ENCODE data around the genes TTC39B, SNAPC3, CNTLN and IFNE.

DNA sequence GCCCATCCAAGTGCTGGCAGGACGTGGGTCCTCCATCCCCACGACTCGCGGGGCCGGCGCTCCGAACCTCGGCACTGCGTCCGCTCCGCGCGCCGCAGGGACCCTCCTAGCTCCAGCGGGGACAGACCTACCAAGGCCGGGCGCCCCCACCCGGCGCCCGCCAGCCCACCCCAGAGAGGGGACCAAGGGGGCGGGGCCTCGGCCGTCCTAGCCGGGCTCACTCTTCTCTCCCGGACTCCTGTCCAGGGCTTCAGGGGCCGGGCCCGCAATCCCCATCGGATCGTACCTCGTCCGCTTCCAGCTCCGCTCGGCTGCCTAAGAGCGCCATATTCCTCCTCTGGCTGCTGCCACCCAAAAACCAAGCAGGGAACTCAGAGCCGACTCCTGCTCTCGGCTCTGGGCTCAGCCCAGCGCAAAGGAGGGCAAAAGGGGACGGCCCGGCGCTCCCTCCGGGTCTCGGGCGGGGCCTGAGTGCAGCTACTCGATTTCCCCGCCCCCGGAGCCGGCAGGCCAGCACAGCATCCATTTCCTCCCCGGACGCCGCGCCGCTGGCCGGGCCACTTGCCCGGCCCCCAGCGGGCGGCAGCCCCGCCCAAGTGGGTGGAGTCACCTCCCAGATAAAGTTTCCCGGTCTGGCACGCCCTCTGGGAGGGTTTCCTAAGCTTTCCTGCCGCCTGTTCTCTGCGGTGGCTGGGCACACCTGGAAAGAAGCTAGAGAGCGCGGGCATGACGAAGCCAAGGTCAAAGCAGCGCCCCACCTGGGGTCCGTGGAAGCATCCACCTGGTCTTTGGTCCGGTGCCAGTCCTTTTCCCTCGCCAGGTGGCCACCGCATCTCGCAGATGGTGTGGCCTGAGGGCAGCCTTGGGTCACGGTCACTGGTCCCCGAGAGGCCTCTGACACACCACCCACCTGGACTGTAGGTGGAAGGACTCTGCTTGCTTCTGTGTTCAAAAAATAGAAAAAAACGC lies at the start of gene TTC39B:
Gene TTC39B, minus strand, starts transcription at position 419 of the 969 bp plus-strand sequence.
- PRO-cap: no peak
- RAMPAGE, long total RNA, 4 experiments: start-site peak on the minus strand in 2 of 4 experiments, centred at positions 417 to 424 of the sequence, 44 to 62 reads per replicate

- PRO-cap: no peak
- RAMPAGE, long total RNA, 4 experiments: start-site peak on the plus strand in 2 of 4 experiments, at chr9:15422869-15422876 at its widest, 169 to 272 reads per replicate
Measured at GRCh38 chr9:15422093-15423357, at the start of gene SNAPC3. Gene SNAPC3 (plus strand): TSS chr9:15422876.

DNA sequence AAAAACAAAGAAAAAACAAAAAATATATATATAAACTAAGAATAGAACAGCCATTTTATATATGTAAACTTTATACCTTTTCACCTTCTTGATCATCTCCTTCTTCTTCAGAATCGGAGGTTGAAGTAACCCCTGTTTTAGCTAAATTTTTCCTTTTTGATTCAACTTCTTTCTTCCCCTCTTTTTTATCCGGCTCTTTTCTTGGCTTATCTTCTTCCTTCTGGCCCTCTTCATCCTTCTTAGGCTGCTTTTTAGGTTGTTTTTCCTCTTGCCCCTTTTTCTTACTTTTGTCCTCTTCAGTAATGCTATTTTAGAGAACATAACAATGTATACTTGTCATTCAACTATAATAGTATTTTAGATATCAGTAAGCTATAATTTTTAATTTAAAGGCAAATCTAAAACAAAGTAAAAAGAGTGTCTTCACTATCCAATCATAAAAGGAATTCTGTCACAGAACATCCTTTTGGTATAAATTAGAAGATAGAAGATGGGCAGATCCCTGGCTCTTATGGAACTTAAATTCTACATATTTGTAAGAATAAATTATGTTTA lies 36.8 kb downstream of the PSIP1 start:
- PRO-cap: no peak
- RAMPAGE, long total RNA, 4 experiments: no peak in any of the 4 experiments

DNA sequence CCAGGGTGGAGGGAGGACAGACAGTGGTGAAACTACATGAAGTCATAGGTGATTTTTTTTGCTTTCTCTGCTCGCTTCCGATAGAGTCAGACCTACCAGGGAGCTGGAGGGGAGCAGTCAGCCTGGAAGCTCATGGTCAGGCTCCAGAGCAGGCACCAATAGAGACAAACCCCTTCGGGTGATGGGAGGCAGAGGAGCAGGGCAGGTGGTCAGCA lies 538.1 kb downstream of the BNC2 start:
- PRO-cap: no peak
- RAMPAGE, long total RNA, 4 experiments: no peak in any of the 4 experiments

GRCh38 chr9:16543344-16544059 lies 327.0 kb downstream of the BNC2 start:
- PRO-cap: no peak
- RAMPAGE, long total RNA, 4 experiments: no peak in any of the 4 experiments

DNA sequence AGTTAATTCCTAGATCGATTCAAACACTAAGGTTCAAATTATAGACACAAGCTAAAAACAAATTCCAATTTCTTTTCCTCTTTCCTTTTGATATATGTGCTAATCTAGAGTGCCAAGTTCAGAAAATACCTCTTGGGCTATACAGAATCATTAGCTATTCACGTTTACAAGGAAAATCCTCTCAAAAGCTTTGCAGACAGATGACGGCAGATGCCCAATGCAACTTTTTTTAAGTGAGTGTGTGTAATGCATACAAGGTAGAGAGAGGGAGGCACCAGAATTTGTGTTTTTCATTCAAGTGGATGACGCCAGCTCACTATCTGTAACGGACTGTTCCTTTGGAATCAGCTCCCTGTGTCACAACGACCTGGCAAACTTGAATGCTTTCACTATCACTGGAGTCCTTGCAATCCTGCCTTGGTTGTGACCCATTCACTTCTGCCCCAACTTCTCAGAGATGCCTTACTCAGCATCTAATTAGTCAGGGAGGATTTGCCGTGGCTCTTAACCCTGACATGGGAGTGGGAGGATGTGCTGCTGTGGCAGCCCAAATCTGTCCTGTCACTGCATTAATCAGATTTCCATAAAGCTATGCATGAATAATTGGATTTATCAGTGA lies 148.5 kb downstream of the BNC2 start:
- PRO-cap: no peak
- RAMPAGE, long total RNA, 4 experiments: no peak in any of the 4 experiments

GRCh38 chr9:17017883-17019158 lies 116.5 kb upstream of the CNTLN start:
- PRO-cap: no peak
- RAMPAGE, long total RNA, 4 experiments: no peak in any of the 4 experiments

DNA sequence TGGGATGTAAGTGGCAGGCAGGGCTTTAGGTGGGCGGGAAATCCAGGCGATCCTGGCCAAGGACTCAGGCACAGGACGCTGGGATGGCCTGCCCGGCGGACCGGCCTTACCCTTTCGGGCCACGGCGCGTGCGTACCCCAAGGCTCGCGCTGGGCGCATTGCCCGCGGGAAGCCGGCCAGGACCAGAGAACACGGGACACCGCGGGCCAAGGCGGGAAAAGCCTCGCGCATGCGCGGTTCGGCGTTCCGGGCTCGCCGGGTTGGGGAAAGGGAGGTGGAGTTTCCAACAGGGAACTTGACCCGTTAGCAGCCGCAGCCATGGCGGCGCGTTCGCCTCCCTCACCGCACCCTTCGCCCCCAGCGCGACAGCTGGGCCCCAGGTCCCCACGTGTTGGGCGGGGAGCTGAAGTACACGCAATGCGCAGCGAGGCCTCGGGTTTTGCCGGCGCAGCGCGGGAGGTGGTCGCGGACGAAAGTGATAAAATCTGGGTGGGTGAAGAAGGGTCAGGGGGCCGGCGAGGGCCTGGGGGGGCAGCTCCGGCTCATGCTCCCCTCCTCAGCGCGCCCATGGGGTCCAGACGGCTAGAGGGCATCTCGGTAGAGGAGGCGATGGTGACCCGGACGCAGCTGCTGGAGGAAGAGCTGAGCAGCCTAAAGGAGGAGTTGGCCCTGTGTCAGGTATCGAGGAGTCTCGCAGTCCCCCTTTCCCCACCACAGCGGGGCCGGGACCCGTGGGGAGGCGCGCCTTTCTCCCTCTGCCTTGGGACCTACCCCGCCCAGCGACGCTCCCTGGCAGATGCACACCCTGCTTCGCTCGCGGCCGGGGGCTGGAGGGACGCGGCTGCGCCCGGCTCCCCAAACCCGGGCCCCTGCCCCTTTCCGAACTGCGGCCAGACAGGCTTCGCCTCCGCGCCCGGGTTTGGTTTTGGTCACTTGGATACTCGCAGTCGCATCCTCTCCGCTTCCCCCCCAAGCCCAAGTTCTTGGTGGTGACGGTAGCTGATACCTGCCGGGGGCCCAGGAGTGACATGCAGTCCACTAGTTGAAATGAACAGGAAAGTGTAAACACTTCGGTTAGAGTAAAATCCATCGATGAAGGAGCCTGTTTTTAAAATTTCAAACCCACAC lies at the start of gene CNTLN:
Gene CNTLN, plus strand, starts transcription at position 293 of the 1,128 bp plus-strand sequence.
- PRO-cap: no peak
- RAMPAGE, long total RNA, 4 experiments: start-site peak on the plus strand in 2 of 4 experiments, centred at positions 302 to 312 of the sequence, 37 to 47 reads per replicate

DNA sequence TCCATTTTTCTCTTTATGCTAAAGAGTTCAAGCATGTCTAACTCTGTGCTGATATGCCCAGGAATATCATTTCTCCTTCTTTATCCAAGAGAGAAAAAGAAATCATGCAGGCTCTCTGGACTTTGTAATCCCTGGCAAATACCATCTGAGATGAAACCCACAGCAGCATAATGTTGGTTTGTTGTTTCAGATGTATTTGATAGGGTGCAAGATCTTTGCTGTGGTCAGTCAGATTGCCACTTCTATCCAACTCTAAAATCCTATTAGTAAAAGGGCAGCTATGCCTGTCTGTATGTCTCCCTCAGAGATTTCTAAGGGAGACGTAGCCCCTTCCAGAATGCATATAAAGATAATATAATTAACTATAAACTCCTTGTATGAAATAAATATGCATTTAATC lies 80.2 kb upstream of the SH3GL2 start:
- PRO-cap: no peak
- RAMPAGE, long total RNA, 4 experiments: no peak in any of the 4 experiments

DNA sequence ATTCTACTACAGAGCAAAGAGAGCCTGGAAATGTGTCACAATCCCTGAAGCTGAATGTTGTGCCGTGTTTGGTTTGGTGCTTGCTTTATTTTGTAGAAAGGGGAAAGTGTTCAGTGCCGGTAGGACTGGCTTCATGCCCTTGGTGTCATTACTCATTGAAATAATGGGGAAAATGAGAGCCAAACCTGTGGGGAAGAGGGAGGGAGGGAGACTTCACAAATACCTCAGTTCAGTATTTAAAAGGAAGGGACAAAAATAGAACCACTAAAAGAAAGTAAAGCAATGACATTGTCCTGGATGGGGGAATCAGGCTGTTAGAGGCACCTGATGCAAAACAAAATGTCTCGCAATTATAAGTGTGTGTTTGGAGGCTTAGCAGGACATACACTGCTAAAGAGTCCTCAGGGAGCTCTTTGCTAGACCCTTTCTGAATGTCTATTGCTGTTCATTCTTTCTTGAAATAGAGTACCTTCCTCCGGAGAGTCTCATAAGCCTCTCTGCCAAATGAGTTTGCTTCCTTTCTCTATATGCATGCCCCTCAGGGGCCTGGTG lies 26.6 kb upstream of the ADAMTSL1 start:
- PRO-cap: no peak
- RAMPAGE, long total RNA, 4 experiments: no peak in any of the 4 experiments

DNA sequence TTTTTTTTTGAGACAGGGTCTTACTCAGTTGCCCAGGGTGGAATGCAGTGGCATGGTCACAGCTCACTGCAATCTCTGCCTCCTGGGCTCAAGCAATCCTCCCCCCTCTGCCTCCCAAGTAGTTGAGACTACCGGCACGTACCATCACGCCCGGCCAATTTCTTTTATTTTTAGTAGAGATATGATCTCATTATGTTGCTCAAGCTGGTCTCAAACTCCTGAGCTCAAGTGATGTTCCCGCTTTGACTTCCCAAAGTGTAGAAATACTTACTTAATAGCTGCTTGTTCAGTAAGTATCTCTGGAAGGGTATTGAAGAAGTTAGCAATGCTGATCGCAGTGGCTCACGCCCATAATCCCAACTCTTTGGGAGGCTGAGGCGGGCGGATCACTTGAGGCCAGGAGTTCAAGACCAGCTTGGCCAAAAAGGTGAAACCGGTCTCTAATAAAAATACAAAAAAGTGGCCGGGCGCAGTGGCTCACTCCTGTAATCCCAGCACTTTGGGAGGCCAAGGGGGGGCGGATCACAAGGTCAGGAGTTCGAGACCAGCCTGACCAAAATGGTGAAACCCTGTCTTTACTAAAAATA lies 35.7 kb upstream of the PLIN2 start:
- PRO-cap: no peak
- RAMPAGE, long total RNA, 4 experiments: no peak in any of the 4 experiments

DNA sequence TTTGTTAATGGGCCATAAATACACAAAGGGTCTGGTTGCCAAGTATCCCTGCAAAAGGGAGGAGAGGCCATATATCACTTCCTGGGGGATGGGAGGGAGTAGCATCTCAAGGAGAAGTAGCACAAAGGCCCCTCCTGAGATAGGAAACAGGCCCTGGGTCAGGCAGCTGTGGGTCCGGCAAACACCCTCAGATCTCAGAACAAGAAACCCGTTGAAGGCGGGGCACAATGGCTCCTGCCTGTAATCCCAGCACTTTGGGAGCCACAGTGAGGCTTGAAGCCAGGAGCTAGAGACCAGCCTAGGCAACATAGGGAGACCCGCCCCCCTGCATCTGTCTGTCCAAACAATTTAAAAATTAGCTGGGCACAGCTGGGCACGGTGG lies 28.1 kb upstream of the DENND4C start:
- PRO-cap: no peak
- RAMPAGE, long total RNA, 4 experiments: no peak in any of the 4 experiments

- PRO-cap: no peak
- RAMPAGE, long total RNA, 4 experiments: no peak in any of the 4 experiments
Measured at GRCh38 chr9:19229702-19230024, 830 bp upstream of the DENND4C start.

- PRO-cap: no peak
- RAMPAGE, long total RNA, 4 experiments: no peak in any of the 4 experiments
Measured at GRCh38 chr9:20297479-20298023, 324.7 kb downstream of the MLLT3 start.

GRCh38 chr9:20551840-20552206 lies 70.5 kb downstream of the MLLT3 start:
- PRO-cap: no peak
- RAMPAGE, long total RNA, 4 experiments: no peak in any of the 4 experiments

DNA sequence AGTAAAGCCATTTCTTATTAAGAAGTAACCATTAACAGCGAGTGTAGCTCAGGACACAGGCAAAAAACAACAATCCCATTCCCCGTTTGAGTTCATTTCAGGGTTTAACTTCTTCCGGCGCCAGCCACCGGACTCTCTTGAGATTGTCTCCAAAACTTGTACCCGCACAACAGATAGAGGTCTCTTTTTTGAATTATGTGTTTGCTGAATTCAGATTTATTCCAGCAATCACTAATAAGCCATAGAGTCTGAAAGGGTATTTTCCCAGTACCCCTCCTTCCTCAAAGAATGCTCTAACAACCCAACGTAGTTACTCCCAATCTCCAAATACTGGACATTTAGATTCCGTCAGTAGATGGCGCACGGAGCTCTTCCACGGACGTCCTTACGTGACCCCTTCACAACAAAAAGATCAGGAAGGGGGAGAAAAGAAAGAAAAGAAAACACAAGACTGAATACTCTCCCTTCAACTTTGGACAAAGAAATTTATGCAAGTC lies 2.4 kb upstream of the MLLT3 start:
- PRO-cap: no peak
- RAMPAGE, long total RNA, 4 experiments: no peak in any of the 4 experiments

DNA sequence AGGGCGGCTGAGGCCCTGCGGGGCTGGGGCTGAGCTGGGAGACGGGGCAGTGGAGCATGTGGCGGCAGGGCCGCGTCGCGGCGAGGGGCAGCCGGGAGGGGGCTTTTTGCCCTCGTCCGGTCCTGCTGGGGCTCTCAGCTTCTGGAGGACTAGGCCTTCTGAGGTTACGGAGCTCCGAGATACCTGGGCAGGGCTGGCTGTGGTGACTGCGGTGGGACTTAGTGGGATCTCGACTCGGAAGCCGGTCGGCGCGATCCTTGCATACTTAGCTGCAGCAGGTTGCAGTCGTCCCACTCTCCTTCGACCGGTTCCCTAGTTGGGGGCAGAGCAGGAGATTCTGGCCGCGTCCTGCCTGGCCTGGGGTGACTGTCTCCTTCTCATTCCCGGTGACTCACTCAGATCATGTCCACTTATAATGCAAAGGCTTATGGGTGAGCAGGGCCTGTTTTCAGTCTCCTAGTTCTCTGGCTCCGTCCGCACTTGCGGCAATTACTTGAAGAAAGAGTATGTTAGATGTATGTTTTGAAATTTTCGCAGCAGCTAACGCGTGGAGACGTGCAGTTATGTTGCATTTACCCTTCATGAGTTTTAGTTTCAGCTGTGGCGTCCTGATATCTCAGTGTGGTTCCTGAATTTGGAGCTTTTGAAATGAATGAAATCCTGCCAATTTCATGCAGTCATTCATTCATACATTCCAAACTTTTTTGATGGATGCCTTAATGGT lies 488 bp downstream of the FOCAD start:
- PRO-cap: no peak
- RAMPAGE, long total RNA, 4 experiments: no peak in any of the 4 experiments

DNA sequence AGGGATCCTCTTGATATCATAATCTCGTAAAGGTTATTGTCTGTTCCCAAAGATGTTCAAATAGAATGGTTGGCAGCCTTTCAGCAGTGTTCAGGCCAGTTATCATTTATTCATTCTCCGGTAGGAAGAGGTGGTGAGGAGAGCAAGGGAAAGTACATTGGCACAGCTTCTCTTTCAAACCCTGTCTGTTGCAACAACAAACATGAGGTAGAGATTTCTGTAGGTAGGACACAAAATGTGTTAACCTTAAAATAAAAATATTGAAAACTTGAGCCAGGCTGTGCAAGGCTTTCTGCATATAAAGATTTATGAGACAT lies 147.1 kb downstream of the FOCAD start:
- PRO-cap: no peak
- RAMPAGE, long total RNA, 4 experiments: no peak in any of the 4 experiments

DNA sequence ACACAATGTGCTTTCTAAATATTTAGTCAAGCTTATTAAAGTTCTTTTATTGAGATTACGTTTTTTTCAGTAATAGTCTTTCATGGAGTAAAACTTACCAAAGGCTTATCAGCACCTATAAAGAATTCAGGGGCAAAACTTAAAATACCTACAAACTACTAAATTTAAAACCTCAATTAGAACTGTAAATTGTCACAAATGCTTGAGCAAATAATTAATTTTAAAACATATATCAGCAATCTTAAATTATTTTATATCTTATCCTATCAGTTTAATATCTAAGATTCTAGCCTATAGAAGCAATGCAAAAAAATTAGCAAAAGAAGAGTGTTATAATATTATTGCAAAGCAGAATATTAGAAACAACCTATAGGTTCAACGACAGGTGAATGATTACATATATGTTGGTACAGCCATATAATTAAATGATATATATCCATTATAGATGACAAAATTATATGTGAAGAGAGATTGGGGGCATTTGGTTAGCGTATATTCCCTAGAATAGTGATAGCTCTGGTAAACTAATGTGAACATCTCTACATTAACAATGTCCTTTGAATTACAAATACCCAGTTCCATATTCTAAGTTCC lies at the start of gene IFNE:
Gene IFNE, minus strand, starts transcription at position 283 of the 594 bp plus-strand sequence.
- PRO-cap: no peak
- RAMPAGE, long total RNA, 4 experiments: no peak in any of the 4 experiments

GRCh38 chr9:21836402-21836651 lies 33.9 kb downstream of the MTAP start:
- PRO-cap: no peak
- RAMPAGE, long total RNA, 4 experiments: no peak in any of the 4 experiments

Measured in omental fat pad (tissue), 4 donors.